Melanocyte of skin (primary cell): ENCODE results near the genes IL22RA1, NIPAL3, RCAN3 and SRRM1.

- CAGE, long polyA plus RNA, 2 experiments = no peak in any of the 2 experiments
These were observed 680 bp upstream of the ID3 start for GRCh38 chr1:23559939-23560423.

- CAGE, long polyA plus RNA, 2 experiments = no peak in any of the 2 experiments
These were observed 22.0 kb upstream of the ID3 start for GRCh38 chr1:23581199-23581836.

DNA sequence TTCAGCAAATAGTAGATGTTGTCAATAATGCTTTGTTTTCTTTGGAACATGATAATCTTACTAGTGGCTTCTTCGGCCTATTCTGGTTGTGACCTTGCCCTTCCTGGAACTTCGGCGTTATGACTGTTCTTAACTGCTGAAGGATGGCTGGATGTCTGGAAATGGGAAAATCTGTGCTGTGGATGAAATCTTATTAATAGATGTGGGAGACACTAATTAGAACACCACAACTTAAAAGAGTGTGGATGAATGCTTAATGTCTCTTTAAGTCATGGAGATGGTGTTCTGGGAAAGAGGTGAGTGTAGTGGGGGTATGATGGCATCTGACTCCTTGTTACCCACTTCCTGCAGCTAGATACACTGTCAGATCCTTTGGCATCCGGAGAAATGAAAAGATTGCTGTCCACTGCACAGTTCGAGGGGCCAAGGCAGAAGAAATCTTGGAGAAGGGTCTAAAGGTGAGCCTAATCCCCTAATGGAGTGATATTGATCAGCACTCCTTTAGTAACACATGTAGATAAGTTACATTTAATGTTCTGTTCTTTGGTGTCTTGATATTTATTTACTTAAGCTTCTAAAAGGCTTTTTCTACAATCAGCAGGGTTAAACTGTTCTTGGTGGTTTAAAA lies 2.0 kb downstream of the RPL11 start:
- CAGE, long polyA plus RNA, 2 experiments = start-site peak on the plus strand in 2 of 2 experiments, centred at positions 412 to 415 of the sequence, 289 to 5,243 reads per replicate

DNA sequence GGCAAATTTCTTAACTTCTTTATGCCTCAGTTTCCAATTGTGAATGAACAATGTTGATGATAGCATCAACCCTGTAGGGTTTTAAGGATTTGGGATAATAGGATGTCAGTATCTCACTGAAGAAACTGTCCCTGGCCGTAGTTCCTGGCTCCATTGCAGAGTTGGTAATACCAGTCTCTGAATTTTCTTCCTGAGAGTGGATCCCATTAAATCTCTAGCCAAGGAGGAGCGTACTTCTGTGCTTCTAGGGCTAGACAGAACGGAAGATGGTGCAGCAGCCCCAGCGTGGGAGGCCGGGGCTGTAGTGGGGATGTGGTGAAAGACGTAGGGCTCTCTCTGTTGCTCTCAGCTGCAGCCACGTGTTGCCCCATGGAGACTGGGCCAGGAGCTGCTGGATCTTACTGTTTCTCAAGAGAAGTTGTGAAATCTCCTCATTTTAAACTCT lies 16.1 kb upstream of the ELOA start:
- CAGE, long polyA plus RNA, 2 experiments = no peak in any of the 2 experiments

DNA sequence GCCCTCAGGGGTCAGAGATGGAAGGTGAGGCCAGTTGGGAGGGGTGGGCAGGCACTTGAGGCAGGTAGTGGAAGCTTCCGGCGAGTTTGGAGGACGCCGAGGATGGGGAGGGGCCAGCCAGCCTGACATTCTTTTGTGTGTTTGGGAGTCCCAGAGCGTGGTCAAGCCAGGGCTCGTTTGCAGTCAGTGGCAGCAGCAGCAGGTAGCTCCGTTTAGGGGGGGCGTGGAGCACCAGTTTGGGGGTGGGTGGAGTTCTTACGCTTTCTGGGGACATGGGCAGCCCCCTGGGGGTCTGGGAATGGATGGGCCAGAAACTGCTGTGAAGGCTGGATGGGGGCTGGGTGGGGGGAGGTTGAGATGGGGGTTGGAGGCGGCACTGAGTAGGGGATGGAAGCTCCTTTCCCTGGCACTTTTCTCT lies 880 bp downstream of the LYPLA2 start:
- CAGE, long polyA plus RNA, 2 experiments = no peak in any of the 2 experiments

DNA sequence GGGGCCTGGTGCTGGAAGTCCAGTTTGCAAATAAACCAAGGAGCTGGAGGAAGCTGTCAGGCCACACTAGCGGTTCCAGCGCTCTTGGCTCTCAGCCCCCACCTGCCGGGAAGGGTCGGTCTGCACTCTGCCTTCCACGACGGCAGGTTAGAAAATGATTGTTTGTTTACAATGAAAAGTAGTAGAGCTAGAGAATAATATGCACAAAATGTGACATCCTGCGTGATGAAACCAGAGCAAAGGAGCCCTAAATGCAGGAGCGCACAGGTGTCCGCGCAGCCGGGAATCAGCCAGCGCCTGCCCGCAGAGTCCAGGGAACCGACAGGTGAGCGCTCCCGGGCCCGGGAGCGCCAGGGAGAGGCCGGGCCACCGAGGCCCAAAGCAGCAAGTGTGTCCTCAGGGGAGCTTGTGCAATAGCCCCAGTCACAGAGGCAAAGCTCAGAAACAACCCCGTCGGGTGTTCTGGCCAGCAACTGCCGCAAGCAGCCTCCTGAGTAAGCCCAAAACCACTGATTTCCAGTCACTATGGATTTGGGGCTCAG lies 723 bp upstream of the GALE start:
- CAGE, long polyA plus RNA, 2 experiments = no peak in any of the 2 experiments

DNA sequence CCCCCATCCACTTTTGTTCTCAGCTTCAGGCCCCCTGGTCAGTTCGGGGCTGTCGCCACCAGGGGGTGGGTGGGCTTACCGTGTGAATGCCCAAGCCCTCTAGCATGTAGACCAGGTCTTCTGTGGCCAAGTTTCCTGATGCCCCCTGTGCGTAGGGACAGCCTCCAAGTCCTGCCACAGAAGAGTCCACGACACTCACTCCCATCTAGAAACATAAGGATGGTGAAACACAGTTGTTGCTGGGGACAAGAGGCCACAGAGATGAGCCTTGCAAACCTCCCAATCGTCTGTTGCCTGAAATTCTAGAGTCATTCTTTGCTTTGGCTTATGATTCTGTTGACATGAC lies 3.7 kb upstream of the GALE start:
- CAGE, long polyA plus RNA, 2 experiments = no peak in any of the 2 experiments

DNA sequence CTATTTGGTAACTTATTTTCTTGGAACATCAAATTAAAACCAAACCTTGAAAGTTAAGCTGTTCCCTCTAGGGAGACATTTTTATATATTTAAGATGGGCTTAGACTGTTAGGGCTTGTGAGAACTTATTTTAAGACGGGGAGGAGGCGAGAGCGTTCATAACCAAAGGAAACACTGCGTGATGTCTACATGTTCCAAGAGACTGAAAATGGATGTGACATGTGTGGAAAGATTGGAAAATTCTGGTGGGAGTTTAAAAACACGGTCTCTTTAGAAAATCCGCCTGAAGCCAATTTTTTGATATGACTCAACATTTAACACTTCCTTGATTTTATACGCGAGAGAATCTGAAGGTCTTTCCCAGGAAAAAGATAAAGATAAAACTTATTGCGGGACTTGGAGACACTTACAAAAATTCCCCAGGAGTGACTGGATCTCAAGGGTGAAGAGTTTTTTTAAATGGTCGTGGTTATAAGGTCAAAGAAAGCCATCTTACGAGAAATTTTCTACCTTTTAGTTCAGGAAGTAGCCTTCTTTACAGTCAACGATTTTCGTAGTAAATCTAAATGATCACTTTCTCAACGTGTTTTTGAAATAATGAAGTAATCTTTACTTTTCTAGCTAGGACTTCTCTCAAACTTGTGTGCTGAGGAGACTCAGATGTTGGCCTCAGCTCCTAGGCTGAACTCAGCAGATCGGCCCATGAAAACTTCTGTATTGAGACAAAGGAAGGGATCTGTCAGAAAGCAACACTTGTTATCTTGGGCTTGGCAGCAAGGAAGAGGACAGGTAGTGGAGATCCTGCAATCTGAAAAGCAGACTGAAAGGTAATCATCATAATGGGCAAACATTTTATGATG lies 910 bp downstream of the PNRC2 start:
- CAGE, long polyA plus RNA, 2 experiments = no peak in any of the 2 experiments

- CAGE, long polyA plus RNA, 2 experiments = no peak in any of the 2 experiments
These were observed 5.4 kb downstream of the SRSF10 start for GRCh38 chr1:23974621-23975309.

- CAGE, long polyA plus RNA, 2 experiments = no peak in any of the 2 experiments
These were observed 35.7 kb upstream of the SRSF10 start for GRCh38 chr1:24015673-24016406.

- CAGE, long polyA plus RNA, 2 experiments = no peak in any of the 2 experiments
These were observed at the start of gene IL22RA1 for GRCh38 chr1:24142330-24143570. IL22RA1 (minus strand) TSS chr1:24143140.

DNA sequence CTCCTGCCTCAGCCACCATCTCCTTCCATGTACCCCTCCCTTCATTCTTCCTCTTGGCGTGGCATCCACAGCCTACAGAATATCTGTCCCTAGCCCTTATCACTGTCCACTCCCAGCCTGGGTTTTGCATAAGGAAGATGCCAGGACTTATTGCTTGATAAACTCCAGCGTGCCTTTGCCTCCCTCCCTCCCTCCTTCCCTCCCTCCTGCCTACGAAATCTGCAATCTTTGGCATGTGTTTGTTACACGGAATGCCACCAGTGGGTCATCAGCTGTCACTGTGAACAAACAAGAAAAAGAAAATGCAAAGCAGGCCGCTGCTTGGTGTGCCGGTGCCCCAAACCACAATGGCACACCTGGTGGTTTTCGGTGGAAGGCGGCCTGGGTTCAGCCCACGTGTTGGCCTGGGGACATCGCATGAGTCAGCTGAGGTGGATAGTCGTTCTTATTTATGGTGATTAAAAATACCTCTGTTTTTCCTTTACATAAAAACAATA lies 16.2 kb upstream of the IFNLR1 start:
- CAGE, long polyA plus RNA, 2 experiments = no peak in any of the 2 experiments

DNA sequence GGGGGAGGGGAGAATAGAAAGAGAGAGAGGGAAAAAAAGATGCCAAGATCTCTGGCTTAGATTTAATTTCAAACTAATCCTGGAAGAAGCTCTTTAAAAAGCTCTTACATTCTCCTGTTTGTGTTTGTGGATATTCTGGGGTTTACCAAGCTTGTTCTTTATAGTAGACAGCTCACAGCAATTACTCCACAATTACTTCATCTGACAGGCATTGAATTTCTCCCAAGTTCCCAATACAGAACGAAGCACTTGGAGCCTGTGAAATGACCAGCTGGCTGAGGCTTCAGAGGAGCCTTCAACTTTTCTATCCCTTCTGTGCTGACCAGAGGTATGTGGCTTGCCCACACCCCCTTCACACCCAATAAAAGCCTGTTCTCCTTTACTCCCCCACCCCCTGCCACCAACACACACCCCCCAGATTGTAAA lies 950 bp upstream of the GRHL3 start:
- CAGE, long polyA plus RNA, 2 experiments = no peak in any of the 2 experiments

- CAGE, long polyA plus RNA, 2 experiments = no peak in any of the 2 experiments
These were observed 25.9 kb downstream of the STPG1 start for GRCh38 chr1:24387636-24388105.

- CAGE, long polyA plus RNA, 2 experiments = no peak in any of the 2 experiments
These were observed at the start of gene NIPAL3 for GRCh38 chr1:24414776-24415986. NIPAL3 (plus strand) TSS chr1:24415802.

DNA sequence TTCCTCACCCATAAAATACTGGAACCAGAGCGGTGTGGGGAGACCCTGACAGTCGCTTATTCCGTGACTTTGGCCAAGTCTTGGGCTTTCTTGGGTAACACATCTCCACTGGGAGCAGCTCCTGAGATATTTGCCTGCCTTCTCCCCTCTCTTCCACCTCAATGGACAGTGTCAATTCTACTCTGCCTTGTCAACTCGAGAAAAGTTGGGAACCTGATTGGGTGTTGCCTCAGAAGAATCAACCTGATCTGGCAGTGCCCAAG lies 10.9 kb downstream of the NIPAL3 start:
- CAGE, long polyA plus RNA, 2 experiments = no peak in any of the 2 experiments

DNA sequence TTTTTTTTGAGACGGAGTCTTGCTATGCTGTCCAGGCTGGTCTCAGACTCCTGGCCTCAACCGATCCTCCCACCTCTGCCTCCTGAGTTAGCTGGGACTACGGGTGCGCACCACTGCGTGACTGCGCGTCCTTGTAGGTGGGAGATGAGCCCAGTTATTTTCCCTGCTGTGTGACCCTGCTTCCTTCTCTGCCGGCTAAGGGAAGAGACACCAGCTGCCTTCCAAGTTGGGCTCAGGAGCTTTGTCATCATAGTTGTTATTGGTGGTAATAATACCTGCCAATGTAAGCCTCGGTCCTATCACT lies 969 bp upstream of the RCAN3 start:
- CAGE, long polyA plus RNA, 2 experiments = no peak in any of the 2 experiments

GRCh38 chr1:24502645-24503505 lies at the start of gene RCAN3:
RCAN3 (plus strand) TSS chr1:24502836.
- CAGE, long polyA plus RNA, 2 experiments = no peak in any of the 2 experiments

DNA sequence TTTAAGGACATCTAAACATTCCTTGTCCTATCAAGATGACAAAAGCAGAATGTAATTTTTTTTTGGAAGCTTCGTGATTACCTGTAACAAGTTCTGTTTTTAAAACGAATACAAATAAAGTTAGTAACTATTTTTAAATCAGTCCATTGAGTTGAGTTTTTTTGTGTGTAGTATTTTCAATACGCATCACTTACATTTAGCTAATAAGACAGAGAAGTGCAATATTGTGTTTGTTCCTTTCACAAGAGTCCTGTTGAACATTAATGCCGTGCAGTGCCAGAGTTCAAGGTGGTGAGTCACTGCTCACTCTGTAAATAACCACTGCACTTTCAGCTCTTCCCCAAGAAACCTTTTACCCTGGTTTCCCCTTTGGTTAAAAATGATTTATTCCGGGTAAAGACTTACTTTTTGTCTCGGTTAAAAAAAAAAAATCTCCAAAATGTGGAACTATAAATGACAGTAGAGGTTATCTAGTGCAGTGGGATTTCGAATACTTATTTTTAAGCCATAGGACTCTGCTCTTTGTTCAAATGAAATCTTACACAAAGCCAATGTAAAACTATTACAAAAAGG lies 14.9 kb upstream of the NCMAP start:
- CAGE, long polyA plus RNA, 2 experiments = no peak in any of the 2 experiments

- CAGE, long polyA plus RNA, 2 experiments = start-site peak on the plus strand in 1 of 2 experiments, at chr1:24643273-24643321 at its widest, 227 to 1,270 reads per replicate
These were observed at the start of gene SRRM1 for GRCh38 chr1:24643063-24643446. SRRM1 (plus strand) TSS chr1:24643302.